Measurements from ENCODE around the gene ITPRID2.

DNA sequence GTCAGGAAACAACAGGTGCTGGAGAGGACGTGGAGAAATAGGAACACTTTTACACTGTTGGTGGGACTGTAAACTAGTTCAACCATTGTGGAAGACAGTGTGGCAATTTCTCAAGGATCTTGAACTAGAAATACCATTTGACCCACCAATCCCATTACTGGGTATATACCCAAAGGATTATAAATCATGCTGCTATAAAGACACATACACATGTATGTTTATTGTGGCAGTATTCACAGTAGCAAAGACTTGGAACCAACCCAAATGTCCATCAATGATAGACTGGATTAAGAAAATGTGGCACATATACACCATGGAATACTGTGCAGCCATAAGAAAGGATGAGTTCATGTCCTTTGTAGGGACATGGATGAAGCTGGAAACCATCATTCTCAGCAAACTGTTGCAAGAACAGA lies 53.6 kb downstream of the UBE2E3 start:
- PRO-cap, 2 experiments = no peak in any of the 2 experiments

DNA sequence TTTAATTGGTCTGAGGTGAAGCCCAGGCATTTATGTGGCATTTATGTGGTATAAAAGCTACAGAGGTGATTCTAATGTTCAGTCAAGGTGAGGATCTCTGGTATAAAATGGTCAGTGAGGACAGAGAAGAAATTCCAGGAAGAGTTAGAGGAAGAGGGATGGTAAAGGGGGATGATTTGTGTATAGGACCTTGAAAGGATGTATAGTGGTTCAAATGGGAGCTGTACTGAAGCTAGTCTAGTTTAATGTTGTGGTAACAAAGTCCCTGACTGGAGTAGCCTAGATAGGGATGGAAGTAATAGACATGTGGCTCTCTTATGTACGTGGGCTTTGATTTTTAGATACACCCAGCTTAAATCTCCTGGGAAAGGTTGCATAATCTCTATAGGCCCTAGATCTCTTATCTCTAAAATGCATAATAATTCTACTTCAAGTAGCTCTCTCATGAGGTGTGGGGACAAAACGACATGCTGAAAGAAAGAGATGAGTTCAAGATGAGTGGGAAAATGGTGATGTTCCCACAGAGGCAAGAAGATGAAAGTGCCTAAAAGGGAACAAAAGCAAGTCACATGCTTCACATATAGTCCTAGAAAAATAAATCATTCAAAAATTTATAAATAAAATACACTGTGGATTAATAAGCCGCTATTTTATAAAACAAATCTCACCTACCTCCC lies 148.5 kb upstream of the ITGA4 start:
- PRO-cap, 2 experiments = no peak in any of the 2 experiments

- PRO-cap, 2 experiments = no peak in any of the 2 experiments
These were observed 63.0 kb upstream of the ITGA4 start for GRCh38 chr2:181394219-181394572.

- PRO-cap, 2 experiments = no peak in any of the 2 experiments
These were observed 689 bp downstream of the ITGA4 start for GRCh38 chr2:181457726-181458423.

GRCh38 chr2:181891222-181891529 lies 354 bp upstream of the ITPRID2 start:
- PRO-cap, 2 experiments = no peak in any of the 2 experiments

- PRO-cap, 2 experiments = peak in 1 of 2 experiments; most common plus-strand start chr2:181891608 (in 1); most common minus-strand start chr2:181891668 (in 1)
These were observed at the start of gene ITPRID2 for GRCh38 chr2:181891578-181892397. Gene ITPRID2, plus strand, starts transcription at chr2:181891730.

- PRO-cap, 2 experiments = no peak in any of the 2 experiments
These were observed 4.3 kb downstream of the ITPRID2 start for GRCh38 chr2:181895638-181896331.

DNA sequence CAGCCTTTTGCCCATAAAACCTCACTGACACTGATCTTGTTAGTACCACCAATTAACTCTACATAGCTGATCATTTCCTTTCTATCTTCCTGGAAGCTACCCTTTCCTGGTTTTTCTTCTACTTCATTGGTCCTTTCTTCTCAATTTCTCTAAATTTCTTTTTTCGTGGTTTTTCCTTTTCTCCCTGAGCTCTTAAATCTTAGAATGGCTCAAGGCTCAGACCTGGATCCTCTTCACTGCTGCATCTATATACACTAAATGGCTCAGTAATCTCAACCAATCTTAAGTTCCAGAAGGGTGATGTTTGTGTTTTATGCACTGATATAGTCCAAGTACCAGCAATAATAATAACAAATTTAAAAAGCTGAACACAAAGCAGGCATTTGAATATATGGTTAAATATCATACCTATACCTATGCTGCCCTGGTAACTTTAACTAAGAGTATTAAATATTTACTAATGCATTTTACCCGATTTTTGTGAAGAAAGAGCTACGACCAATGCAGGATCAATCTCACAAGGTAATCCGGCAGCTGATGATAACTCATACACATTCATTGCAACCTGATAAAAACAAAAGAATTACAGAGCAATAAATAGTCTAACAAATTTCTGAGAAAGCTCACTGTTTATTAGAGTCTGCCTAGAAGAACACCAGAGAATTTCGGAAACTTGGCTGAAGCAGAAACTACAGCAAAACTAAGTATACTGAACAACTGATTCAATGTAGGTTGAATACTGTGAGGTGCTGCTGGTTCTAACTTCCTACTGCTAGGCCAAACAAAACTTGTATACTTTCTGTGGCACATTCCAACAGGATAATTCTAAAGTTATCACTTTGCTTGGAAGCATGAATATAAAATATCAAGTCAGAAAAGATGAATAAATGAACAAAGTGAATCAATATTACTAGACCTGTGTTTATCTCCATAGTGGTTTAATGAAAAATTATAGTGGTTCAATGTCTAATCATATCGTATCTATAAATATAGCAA lies 64.1 kb upstream of the FRZB start:
- PRO-cap, 2 experiments = no peak in any of the 2 experiments

GRCh38 chr2:183001980-183002790 lies 36.1 kb downstream of the NCKAP1 start:
- PRO-cap, 2 experiments = no peak in any of the 2 experiments

DNA sequence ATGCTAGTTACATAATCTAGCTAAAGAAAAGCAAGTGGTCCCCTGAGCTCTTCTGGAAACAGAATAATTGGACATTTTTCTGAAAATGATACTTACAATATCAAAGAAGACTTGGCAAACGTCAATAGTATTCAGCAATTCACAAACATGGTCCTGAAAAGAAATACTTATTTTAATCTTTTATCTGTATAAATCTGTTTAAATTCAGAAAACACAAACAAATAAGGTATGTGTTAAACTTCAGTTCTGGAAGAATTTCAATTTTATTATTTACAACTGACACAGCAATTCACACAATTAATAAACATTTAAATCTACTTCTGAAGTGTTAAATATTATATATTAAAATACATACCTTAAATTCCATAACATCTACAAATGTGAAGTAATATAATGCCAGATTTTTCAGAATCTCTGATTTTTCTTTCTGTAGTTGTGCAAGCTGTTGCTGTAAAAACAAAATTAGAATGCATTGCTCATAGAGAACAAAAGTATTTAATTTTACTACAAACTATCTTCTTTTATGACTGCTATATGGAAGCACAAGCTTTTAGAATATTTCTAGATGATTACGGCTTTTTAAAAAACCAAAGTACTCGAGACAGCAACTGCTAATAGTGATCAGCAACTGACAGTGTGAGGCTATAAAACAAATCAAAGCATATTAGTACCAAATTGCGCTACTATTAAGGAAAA lies 35.2 kb downstream of the NCKAP1 start:
- PRO-cap, 2 experiments = no peak in any of the 2 experiments

GRCh38 chr2:183037074-183037482 lies 1.2 kb downstream of the NCKAP1 start:
- PRO-cap, 2 experiments = no peak in any of the 2 experiments

DNA sequence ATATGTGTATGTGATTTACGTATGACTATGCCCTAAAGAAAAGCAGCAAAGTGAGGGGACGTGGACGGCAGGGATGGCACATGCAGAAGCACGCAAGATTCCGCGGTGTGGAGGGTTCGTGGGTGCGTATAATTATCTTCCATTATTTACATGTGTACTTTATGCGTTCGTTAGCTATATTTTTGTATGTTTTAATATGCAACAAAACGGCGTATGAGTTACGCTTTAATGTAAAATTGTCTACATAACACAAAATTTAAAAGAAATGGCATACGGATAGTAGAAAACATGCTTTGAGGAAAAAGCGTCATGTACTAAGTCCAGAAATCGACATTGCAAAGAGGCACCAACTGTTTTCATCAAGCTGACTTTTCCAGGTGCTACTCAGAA lies 543 bp upstream of the NUP35 start:
- PRO-cap, 2 experiments = no peak in any of the 2 experiments

DNA sequence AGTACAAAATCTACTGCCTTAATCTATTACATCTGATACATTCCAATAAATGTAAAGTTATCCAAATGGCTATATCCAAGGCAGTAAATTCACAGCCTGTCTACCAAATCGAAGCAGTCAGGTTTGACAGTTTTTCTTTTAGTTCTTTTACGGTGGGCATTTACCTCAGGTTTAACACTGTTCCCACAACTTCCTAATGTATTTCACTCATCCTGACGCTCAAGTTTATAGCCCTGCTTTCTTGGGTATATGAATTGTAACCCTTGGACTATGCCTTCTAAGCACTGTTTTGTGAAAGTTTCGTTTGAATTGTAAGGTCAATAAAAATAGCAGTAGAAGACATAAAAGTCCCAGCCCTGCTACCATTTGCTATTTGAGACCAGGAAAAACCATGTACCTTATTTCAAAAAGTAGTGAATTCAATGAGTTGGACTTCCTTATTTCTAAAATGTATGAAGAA lies 2.1 kb upstream of the ZC3H15 start:
- PRO-cap, 2 experiments = no peak in any of the 2 experiments

GRCh38 chr2:186486955-186487485 lies 960 bp downstream of the ZC3H15 start:
- PRO-cap, 2 experiments = no peak in any of the 2 experiments

GRCh38 chr2:186625329-186625890 lies 35.6 kb downstream of the ITGAV start:
- PRO-cap, 2 experiments = no peak in any of the 2 experiments

- PRO-cap, 2 experiments = no peak in any of the 2 experiments
These were observed 44.3 kb downstream of the ITGAV start for GRCh38 chr2:186633940-186634673.

DNA sequence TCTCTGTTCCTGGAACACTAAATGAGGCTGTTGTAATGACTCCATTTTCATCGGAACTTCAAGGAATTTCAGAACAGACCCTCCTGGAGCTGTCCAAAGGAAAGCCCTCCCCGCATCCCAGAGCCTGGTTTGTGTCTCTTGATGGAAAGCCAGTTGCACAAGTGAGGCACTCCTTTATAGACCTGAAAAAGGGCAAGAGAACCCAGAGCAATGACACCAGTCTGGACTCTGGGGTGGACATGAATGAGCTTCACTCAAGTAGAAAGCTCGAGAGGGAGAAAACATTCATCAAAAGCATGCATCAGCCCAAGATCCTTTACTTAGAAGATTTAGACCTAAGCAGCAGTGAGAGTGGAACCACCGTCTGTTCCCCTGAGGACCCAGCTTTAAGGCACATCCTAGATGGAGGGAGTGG lies 68.4 kb downstream of the FAM171B start:
- PRO-cap, 2 experiments = no peak in any of the 2 experiments

DNA sequence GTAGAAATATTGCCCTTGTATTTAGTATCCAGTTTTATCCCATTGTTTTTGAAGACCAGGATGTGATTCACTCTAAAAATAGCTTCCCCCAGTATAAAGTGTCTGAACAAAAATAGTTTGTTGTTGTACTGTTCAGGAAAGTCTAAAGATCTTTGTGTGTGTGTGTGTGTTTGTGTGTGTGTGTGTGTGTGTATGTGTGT lies 145.4 kb downstream of the CALCRL start:
- PRO-cap, 2 experiments = no peak in any of the 2 experiments

DNA sequence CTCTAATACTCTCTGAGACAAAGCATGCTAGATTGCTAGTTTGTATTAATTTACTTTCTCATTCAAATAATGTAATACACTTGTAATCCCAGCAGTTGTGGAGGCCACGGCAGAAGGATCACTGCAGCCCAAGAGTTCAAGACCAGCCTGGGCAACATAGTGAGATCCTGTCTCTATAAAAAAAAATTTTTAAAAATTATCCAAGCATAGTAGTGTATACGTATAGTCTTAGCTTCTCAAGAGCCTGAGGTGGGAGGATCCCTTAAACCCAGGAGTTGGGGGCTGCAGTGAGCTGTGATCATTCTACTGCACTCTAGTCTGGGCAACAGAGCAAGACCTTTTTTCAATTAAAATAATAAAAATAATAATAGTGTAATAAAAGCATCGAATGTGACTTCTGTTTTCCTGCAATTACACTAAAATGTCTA lies 90.0 kb downstream of the CALCRL start:
- PRO-cap, 2 experiments = no peak in any of the 2 experiments

DNA sequence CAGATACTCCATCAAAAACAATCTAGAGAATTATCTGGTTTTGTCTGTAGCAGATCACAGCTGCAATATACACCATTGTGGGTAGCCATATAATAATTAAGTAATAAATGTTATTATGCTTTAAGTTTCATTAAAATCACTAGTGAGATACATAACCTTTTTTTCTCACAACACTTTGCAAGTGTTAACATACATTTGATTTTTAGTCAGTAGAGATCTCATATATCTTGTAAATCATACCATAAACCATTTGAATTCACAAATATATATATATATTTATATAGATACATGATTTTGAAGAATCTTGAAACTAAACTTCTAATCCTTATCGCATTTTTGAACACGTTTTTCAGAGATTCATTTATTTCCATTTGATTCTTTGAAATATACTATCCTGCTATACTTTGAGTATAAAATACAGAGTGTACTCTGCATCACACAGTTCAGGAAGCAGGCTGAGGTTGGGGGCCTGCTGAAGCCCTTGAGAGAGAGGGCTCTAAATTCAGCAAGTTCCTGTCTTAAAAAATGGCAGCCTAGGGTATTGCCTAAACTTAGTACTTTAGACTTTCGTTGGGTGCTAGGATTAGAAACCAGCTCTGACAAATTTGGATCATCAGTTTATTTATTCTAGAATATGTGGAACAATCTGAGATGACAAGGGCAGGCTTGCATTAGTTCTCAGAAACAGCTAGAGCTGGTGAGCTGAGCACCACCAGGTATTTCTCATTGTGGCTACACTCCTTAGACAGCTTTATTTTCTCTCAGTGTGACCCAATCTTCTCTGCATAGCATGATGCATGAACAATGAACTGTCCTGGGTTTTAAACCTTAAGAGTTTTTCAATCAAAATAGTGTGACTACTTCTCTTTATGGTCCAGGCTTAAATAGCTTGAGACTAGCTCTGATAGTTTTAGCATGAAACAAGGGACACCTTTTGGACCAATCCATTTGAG lies 49.2 kb downstream of the TFPI start:
- PRO-cap, 2 experiments = no peak in any of the 2 experiments